ENCODE measurements around the genes ZNF670, ZNF669, OR2G2, OR1C1, OR14A16 and OR2L5.

GRCh38 chr1:246680810-246681298 is 43.4 kb upstream of the SCCPDH start:
- CAGE, long polyA plus RNA = no peak
- RRBS = no CpG with 5 or more reads among the region's 7 CpGs

- CAGE, long polyA plus RNA = no peak
- RRBS = no CpG with 5 or more reads among the region's 8 CpGs
Measured at GRCh38 chr1:246874926-246876009, 56.5 kb downstream of the AHCTF1 start.

- CAGE, long polyA plus RNA = no peak
- RRBS = no CpG with 5 or more reads among the region's 10 CpGs
Measured at GRCh38 chr1:246930631-246931083, 1.1 kb downstream of the AHCTF1 start.

DNA sequence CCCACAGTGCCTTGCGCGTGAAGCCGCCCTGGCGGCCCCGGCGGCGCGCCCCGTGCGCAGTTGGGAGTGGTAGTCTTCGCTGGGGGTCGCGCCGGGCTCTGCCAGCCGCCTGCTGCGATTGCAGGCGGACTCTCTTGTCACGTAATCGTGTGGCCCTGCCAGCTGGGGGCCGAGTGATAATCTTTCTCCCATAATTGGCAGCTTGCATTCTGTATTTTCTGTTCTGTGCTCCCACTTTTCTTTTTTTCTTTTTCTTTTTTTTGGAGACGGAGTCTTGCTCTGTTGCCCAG is 415 bp upstream of the AHCTF1 start:
- CAGE, long polyA plus RNA = no peak
- RRBS = 1% methylated on average over 10 of the region's 21 CpGs

- CAGE, long polyA plus RNA = no peak
- RRBS = 2% methylated on average over 18 of the region's 63 CpGs
Measured at GRCh38 chr1:247078007-247079085, at the start of gene ZNF670. Gene ZNF670 (minus strand): TSS chr1:247078811.

DNA sequence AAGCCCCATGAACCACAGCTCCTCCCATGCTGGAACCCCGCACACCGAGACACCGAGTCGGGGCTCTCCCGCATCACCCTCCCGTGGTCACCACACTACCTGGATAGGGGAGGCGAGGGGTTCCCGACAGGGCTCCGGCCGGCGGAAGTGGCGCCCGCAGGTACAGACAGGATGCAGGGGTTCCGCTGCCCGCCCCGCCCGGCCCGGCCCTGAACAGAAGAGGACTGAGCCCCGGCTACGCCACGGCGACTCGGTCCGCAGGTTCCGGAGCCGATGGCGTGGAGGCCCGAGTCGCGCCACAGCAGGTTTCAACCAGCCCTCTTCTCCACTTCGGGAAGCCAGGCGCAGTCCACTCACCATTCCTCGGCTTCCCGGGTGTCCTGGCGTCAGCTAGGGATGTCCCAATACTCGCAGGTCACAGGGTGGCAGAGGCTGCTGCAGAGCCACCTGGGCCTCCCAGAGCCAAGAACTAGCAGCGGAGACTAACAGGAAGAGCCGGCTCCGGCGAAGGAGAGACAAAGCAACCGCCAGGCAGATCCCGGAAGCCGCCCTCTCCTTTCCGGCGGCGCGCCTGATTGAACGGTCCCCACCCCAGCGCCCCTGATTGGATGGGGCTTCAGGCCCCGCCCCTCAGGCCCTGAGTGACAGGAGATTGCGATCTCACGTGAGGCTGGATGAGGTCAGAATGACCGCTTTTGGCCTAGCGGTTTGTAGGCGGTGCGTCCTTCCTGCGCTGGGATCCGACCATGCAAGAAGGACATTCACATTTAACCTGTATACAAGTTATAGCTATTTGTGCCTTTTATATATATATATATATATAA is at the start of gene ZNF669:
Gene ZNF669 (minus strand): TSS at position 517 of the 824 bp plus-strand sequence.
- CAGE, long polyA plus RNA = no peak
- RRBS = under 1% methylated on average over 19 of the region's 58 CpGs

DNA sequence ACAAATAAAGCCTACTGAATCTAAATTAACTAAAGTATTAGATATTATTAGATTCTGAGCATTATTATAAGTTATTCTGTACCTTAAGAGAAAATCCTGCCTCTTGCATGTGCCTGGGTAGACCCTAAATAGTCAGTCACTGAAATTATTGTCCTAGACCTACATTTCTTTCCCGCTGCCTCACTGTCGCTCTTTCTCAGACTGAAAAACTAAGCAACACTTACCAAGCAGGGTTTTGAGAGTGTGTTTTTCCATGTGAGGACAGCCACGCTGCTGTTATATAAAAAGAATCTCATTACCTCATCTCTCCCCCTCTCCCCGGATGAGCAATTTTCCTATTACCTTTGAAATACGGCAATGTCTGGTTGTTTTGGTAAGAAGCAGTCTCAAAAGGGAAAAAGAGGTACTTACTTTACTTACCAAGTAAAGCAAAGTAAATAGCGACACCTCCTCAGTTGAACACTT is 71.6 kb upstream of the ZNF124 start:
- CAGE, long polyA plus RNA = no peak
- RRBS = no CpG with 5 or more reads among the region's 6 CpGs

DNA sequence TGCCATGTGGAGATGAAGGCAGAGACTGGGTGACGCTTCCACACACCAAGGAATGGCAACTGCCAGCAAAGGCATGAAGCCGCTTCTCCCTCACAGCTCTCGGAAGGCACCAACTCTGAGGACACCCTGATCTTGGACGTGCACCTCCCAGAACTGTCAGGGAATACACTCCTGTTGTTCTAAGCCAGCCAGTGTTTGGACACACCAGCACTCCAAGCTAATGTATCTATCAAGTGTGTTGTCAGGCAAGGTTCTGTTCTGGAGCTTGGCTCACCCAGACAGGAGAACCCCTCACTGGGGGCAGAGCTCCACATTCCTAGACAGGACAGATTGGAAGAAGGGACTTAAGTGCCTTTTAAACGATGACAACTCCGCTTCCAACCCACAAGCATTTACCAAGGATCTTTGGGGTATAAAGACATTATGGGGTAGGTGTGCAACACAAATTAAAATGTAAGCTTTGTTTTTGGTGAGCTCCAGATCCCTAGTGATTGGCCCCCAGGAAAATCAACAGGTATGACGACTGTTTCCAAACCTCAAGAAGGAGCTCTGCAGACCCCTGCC is 32.3 kb downstream of the ZNF496 start:
- CAGE, long polyA plus RNA = no peak
- RRBS = no CpG with 5 or more reads among the region's 7 CpGs

- CAGE, long polyA plus RNA = no peak
- RRBS = 96% methylated on average over 13 of the region's 50 CpGs
Measured at GRCh38 chr1:247300427-247301209, 31.0 kb downstream of the ZNF496 start.

- CAGE, long polyA plus RNA = no peak
- RRBS = no CpG with 5 or more reads among the region's 16 CpGs
Measured at GRCh38 chr1:247309975-247310830, 21.5 kb downstream of the ZNF496 start.

- CAGE, long polyA plus RNA = no peak
- RRBS = no CpG with 5 or more reads among the region's 5 CpGs
Measured at GRCh38 chr1:247588009-247588587, at the start of gene OR2G2. Gene OR2G2 (plus strand): TSS chr1:247588360.

- CAGE, long polyA plus RNA = no peak
- RRBS = no CpG with 5 or more reads among the region's 3 CpGs
Measured at GRCh38 chr1:247760467-247760851, at the start of gene OR1C1. Gene OR1C1 (minus strand): TSS chr1:247760556.

GRCh38 chr1:247824039-247824602 is at the start of gene OR14A16:
Gene OR14A16 (minus strand): TSS chr1:247824119.
- CAGE, long polyA plus RNA = no peak
- RRBS = no CpG with 5 or more reads among the region's 5 CpGs

DNA sequence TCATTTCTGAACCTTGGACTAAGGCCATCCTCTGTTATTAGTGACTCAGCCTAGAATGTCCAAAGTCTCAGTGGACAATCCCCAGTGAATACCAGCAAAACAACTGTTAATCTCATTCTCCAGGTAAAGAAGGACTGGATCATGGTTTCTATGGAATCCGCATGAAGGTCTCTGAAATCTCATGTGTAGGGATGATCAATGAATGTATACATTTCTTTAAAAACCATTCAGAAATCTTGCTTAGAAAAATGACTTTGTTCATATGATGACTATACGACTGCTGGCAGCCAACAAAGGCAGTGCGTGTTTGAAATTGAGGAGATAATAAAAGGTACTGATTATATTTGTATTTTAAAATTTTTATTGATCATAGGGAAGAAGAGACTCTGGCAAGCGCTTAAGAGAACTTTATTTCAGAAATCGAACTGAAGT is at the start of gene OR2L5:
Gene OR2L5 (plus strand): TSS at position 253 of the 432 bp plus-strand sequence.
- CAGE, long polyA plus RNA = no peak
- RRBS = no CpG with 5 or more reads among the region's 5 CpGs

GRCh38 chr1:248788232-248788741 is 32.7 kb upstream of the LYPD8 start:
- CAGE, long polyA plus RNA = no peak
- RRBS = no CpG with 5 or more reads among the region's 5 CpGs

DNA sequence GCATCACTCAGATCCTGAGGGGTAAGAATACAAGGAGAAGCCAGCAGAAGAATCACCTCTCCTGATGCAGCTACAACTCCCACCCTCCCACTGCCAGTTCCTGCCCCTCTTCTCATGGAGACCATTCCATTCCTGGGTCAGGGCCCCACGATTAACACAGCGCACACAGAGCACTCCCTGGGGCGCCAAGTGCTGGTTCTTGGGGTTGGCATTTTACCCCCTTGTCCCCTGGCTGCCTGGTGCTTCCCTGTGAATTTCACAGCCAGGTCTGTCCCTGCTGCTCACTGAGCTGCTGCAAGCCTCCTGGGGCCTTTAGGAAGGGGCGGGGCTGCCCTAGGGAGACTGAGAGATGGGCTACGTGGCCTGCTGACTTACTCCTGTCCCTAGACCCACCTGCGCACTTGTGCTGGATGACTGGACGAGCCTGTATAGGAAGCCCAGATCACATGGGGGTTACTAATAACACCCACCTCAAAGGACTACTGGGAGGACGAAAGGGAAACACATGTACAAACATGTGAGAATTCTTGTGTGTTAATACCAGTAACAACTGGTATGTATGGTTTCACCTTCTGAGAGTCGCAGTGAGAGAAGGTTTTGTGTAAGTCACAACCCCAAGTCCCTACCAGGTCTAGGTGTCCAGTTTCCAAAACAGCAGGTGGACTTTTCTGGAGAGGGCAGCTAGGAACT is 4.9 kb downstream of the ZNF672 start:
- CAGE, long polyA plus RNA = no peak
- RRBS = no CpG with 5 or more reads among the region's 9 CpGs

GRCh38 chr1:248917231-248917785 is 11.3 kb downstream of the PGBD2 start:
- CAGE, long polyA plus RNA = no peak
- RRBS = 93% methylated on average over 3 of the region's 9 CpGs